Smooth muscle cell (in vitro differentiated cells): ENCODE results near the genes PSMD14, SLC4A10 and DPP4.

DNA sequence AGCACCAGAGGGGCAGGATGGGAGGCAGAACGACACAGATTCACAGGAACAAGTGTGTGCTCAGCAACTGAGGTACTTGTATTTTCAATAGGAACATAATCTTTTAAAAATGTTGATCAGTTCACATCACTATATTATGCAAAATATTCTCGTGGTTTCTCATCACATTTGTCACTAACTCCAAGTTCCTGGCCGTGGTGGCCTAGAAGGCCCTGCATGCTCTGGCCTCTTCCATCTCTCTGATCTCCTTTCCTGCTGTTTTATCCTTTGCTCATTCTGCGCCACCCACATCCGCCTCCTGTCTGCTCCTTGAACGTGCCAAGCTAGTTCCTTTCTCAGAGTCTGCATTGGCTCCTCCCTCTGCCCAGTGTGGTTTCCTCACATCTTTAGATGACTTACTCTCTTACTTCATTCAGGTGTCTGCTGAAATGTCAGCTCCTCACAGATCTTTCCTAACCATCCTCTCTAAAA, 158.5 kb upstream of the RBMS1 start:
- RAMPAGE, long total RNA, result no peak

DNA sequence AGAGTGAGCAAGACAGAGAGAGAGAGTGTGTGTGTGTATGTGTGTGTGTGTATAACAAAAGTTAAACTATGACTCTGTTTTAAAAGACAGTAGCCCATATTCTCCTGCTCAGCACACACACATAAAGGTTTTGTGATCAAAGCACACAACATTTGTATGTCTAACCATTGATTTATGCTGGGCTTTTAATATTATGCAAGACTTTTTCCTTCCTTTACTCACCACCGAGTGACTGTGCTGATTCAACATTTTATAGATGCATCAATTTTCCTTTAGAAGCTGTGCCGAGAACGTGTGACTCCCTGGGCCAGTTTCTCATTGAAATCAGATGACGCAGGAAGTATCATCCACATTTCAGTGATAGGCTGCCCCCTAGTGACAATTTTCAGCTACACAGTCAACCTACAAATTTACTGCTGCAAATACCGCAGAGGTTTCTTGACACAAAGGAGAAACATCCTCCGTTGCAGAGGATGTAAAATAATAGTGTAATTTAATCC, 166.0 kb upstream of the TANK start:
- RAMPAGE, long total RNA, result no peak

- RAMPAGE, long total RNA, result start-site peak on the plus strand at chr2:161308433-161308537, 611 and 885 reads in 2 replicates
Measured at GRCh38 chr2:161307949-161309064, at the start of gene PSMD14. Gene PSMD14, plus strand, starts transcription at chr2:161308425.

DNA sequence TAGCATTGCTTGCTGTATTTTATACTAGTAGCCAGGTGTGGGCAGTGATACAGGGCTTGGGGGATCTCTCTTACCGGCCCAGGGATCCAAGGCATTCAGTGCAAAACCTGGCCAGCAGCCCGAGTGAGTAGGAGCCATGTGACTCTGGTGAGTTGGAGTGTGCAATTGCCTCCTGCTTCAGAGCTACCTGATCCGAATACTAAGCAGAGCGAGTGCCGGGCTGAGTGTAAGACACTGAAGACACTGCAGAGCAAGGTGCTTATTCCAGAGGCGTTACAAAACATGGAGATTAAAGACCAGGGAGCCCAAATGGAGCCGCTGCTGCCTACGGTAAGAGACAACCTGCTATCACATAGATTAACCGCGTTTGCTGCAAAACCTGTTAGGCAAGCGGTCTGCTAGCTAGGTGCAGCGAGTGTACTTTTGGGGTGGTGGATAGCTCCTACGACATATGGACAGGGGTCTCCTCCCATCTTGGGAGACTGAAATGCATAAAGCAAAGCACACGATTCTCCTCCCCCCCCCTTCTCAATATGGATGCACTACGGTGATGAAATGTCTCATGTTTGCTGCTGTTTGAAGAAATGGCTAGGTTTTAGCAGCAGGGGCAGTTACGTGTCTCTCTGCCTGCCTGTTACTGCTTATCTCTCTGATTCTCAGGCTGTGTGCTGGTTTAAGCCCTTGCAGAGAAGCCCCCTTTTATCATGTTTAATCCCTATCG, at the start of gene SLC4A10:
Gene SLC4A10 (plus strand): TSS at position 180 of the 721 bp plus-strand sequence.
- RAMPAGE, long total RNA, result no peak

DNA sequence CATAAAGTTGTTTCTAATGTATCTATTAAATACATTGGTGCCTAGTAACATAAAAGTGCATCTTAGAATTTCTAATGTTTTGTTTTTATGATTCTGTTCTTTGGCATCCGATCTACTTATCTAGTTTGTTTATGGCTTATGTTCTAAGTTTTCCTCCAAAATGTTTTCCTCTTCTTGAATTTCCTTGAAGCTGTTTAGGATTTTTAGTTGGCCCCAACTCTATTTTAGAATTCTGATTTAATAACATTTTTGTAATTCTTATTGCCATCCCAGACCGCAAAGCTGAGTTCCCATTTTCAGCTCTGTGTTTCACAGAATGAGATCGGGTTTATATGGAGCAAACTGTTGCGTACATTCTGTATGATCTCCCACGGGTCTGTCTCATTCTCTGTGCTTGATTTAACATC, 59.3 kb downstream of the DPP4 start:
- RAMPAGE, long total RNA, result no peak

DNA sequence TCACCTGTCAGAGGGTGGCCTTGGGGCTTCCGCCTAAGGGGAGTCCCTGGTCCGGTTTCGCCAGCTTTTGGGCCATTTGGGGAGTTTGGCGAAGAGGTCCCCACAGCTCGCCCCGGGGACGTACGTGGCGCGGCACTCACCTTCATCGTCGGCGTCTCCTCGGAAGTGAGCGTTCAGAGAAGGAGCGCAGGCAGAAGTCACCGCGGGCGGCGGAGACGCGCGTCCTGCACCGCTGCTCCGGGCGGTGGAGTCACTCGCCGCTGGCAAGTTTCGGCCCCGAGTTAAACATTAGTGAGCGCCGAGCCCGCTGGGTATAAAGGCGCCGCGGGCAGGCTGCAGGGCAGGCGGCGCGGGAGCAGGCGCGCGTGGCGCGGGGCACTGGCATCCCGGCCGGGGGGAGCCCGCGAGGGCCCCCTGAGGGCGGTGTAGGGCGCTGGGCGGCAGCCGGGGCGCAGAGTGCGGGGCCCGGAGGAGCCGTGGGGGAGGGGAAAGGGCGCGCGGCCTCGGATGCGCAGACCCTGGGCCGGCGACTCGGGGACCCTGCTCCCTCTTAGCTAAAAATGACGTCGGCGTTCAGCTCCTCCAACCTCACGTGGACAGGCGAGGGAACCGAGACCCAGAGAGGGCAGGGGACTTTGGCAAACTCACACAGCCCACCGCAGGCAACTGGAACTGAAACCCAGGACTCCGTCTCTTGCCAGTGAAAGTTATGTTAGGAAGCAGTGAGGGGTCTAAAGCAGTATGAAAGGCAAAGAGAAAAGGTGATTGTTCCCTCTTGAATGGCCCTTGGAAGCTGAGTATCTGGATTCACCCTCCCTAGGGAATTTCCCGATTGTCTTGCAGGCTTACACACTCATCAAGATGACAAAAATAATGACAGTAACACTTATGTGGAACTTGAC, at the start of gene DPP4:
Gene DPP4 (minus strand): TSS at position 380 of the 902 bp plus-strand sequence.
- RAMPAGE, long total RNA, result start-site peak on the minus strand centred at position 272 of the sequence, 211 bp wide, 241 and 97 reads in 2 replicates

DNA sequence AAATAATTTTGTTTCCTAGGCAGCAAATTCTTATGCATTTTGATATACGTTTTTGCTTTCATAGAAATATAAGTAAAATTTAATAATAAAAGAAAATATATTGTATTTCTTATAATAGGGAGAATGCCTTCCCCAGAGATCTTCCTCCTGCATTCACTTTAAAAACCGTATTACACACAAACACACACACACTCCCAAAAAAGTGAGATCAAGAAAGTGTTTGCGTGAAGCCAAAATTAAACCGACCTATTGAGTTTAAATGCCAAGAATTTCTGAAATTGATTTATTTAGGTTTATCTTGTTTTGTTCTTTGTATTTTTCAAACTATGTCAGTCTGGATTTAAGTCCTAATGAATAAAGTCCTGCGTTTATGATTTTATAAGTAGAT, 21.5 kb downstream of the IFIH1 start:
- RAMPAGE, long total RNA, result no peak

GRCh38 chr2:162317642-162318371, 677 bp downstream of the IFIH1 start:
- RAMPAGE, long total RNA, result no peak

- RAMPAGE, long total RNA, result no peak
Measured at GRCh38 chr2:162379689-162380582, 36.0 kb downstream of the GCA start.

DNA sequence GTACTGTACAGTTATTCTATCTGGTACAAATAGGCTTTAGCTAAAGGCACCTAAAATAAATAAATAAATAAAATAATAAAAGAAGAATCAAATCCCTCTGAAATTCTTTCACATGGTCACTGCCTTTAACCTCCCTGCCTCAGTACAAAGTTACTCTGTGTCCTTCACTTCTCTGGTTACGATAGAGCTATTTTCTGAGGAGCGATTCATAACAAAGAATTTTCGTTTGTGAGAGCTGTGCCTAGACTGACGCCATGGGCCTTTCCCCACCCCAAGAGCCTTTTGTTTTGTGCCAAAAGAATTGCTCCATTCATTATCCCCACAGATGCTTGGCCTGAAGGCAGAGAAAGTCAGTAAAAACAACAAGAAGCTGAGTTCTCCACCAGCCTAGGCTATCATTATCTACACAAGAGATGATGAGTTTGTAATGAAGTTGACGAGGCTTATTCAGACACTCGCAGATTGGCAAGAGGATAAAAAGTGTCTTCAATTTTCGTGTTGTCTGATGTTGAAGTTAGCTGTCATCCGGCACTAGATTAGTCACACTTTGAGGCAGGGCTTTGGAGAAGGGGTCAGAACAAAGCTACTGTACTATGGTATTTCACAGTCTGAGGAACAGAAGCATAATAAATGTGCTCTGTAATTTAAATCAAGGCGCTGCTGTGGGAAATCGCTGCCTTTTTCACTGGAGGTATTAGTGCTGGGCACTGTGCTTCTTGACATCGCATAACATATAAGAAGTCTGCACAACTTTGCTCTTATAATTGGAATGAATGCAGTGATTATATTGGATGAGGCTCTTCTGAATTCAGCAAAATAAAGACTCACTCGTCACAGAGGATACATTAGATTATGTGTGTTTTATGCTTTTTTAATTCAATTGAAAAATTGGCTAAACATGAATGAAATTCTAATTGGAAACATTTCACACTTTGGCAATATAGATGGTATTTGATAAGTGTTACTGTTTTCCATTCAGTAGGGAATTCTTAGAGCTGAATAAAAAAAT, 278.4 kb upstream of the FIGN start:
- RAMPAGE, long total RNA, result no peak

DNA sequence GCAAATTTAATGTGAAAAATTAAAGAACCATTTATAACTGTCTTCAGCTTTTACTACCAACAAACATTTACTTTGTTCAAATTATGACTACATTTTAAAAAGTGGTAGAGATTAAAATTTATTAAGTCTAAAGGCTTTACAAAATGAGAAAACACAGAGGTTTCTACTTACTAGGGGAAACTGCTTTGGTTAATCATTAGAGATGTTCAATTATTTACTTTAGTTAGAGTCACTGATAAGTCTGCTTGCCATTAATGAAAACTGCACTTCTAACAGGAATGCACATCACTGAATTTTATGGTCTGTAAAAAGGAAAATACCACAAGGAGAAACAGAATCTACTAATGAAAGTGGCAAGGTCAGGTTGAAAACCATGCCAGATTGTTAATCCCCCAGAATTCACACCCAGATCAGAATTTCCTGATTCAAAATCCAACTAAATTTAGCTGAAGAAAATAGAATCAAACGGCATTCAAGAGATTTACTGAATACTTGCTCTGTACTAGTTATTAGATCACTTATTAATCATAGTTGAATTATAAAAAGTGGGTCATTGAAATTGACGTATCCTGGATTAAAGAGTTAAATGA, 90.5 kb upstream of the GRB14 start:
- RAMPAGE, long total RNA, result no peak

DNA sequence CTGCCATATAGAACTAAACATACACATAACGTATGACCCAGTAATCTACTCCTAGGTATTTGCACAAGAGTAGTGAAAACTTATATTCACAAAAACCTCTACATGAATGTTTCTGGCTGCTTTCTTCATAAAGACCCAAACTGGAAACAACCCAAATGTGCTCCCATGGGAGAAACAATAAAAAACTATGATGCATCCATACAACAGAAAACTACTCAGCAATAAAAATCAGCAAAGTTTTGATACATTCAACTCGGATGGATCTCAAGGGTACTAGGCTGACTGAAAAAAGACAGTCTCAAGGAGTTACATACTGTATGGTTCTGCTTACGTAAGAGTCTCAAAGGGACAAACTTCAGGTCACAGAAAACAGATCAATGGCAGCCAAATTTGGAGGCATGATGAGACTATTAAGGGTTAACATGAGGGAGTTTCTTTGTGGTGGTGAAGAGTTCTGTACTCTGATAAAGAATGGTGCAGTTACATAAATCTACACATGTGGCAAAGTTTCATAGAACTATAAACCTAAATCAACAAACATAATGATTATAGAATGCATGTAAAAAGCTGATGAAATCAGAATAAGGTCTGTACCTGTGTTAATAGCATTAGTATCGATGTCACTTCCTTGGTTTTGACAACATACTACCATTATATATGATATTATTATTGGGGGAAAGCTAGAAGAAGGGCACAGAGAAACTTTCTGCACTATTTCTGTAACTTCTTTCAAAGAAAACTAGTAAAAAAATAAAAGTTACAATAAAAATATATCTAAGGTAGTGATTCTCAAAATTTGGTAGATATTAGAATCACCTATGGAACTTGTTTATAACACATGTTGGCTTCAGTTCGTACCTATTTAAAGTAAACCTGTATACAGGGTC, 81.4 kb downstream of the COBLL1 start:
- RAMPAGE, long total RNA, result no peak

GRCh38 chr2:164839131-164839514, 2.5 kb downstream of the COBLL1 start:
- RAMPAGE, long total RNA, result no peak

GRCh38 chr2:164839736-164840218, 1.8 kb downstream of the COBLL1 start:
- RAMPAGE, long total RNA, result no peak

DNA sequence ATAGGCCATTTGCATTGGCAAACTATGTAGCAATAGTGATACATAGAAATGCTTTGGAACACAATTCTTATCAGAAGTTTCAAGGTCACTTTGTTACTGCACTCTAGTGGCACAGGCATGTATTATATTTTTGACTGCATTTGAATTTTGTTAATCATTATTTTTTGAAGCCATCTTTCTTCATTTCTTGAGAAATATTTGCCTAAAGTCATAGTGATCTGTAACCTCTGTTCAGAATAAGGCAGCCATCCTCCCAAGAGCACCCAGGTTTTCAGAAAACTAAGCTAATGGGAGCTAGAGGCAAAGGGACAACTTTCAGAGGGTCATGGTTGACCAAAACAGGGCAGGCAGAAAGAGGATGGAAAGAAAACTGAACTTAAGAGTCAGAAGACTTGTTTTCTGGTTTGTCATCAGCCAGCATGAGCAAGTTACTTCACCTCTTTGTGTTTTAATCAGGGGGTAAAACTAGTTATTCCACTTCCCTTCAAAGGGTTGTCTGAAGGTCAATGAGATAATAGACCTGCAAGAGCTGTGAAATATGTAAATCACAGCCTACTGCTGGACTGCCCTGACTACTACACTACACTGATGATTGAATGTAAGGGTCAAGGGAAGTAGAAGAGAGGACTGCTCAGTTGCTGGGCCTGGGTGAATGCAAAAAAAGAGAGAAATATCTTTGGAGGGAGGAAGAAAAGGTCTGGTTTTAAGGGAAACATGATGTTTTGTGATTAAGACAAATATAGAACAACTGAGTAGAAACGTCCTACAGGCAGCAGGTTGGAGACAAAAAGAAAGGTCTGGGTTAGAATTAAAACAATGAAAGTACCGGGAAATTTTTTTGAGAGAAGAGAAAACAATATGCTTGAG, 41.4 kb downstream of the SLC38A11 start:
- RAMPAGE, long total RNA, result no peak

- RAMPAGE, long total RNA, result no peak
Measured at GRCh38 chr2:165886373-165886815, 67.2 kb downstream of the TTC21B start.

DNA sequence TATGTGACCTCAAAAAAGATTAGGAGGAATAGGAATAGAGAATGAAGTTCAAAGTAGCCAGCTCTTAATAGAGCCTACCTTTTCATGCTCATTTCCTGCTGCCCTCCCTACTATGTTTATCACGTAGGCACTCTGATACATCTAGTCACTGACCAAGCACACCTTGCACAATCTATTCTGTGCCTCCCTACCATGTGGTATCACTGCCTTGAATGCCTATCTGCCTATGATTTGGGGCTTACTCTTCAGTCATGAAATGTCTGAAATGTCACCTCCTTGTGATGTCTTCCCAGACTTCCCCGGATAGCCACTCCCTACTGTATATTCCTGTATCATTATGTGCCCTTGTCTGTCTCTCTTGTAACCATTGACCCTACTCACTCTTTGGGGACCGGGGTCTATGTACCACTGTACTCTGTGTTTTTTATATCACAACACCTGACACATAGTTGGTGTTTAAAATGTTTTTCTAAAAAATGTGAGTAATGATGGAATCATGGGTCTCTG, 102.6 kb upstream of the SCN1A start:
- RAMPAGE, long total RNA, result no peak

DNA sequence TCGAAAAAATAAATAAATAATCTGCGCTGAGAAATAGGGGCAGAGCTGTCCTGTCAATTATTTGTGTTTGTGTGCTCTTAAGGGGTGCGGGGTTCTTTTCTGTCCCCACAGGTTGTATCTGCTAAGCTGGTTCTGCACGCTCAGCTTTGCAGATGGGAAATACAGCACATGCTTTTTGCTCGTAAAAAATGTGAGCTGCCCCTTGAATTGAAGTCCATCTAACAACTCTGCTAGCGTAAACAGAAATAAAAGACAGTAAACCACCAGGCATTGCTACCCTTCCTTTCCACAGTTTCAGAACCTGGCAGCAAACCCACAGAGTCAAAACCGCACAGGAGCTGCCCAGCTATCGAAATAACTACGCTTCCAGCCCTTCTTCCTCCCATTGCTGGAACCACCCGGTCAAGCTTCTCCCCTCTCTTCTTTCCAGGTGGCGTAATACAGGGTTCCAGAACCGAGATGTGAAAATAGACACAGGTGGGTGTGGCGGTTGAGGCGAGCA, 562 bp downstream of the SCN9A start:
- RAMPAGE, long total RNA, result no peak

DNA sequence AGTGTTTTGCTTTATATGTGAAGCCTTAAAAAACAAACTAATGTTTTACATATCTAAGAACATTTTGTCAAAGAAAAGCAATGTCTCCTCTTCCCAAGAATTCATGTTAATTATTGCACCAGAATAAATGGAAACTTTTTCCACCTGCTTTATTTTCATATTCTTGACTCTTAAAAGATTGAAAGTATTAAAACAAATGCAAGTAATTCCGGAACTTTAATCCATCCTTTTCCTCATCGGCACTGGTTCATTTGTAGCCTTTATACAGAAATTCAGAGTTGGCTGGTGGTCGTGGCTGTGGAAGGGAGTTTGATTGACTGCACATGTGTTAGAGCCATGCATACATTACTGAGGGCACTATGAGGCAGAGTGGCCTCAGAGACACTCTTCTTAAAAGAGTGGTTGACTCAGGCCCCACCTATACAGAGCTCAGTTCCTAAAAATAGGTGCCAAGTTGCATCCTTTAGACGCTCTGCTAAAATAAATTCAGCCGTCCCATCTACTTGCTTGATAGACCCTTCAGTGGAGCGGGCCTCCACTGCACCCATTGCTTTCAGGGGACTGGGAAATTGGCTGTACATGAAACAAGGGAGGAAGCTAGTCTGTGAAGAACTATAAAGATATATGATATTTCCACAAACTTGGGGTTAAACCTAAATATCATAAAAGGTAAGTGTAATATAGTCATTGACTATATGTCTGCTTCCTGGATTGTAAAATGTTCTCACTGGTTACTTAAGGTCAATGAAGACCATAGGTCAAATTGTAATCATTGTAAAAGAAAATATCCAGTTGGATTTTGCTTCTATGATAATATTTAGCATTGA, 105.7 kb upstream of the B3GALT1 start:
- RAMPAGE, long total RNA, result no peak

DNA sequence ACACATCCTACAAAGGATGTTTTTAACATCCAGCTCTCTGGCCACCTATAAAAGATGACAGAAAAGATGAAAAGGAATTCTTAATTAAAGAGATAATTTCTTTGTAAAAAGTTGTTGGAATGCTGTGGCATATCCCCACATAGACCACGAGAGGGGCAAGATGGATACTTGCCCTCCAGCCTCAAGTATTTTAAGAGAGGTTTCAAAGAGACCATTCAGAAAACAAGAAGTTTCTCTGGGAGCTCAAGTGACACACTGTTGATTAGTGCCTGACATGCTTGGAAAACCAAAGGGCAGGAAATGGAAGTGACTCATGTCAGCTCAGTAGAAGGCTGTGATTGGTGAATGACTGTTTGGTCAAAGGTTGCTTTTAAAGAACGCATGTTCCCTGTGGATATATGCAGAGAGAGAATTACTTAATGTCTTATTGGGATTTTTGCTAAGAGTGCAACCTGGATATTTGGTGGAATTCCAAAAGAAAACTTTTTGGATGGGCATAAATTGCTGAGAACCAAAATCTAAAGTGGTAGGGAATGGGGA, 145.3 kb downstream of the B3GALT1 start:
- RAMPAGE, long total RNA, result no peak